ENCODE data around the gene TRAM2.

- PRO-cap, result no peak
- RAMPAGE, long total RNA, 3 experiments, result no peak in any of the 3 experiments
Measured at GRCh38 chr6:52388694-52389342, 26.9 kb downstream of the PAQR8 start.

DNA sequence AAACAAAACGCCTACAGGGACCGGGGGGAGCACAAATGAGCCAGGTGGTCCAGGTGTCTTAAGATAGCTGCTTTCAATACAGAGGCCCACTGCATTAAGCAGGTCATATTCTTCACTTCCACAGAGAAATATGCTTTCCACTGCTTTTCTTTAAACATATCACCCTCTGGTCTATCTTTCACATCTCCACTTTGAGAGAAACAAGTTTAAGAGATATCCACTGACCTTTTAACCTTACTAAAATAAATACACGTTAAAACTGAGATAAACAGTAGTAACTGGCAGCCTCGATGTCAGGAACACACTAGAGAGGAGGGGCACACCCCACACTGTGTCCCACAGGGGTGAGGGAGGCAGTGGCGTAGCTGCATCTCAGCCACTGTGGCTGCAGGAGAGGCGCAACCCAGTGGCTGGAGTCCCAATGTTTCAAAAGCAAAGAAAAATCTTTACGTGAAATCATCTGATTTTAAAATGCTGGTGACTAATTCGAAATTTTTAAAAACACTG is 54.9 kb downstream of the TRAM2 start:
- PRO-cap, result bidirectional peak, plus-strand start at position 375 of the sequence, minus-strand start at position 306 of the sequence
- RAMPAGE, long total RNA, 3 experiments, result no peak in any of the 3 experiments

GRCh38 chr6:52576145-52577114 is at the start of gene TRAM2:
Gene TRAM2 (minus strand): TSS chr6:52577060.
- PRO-cap, result bidirectional peak, plus-strand start at chr6:52576451, minus-strand start at chr6:52576426; bidirectional peak, plus-strand start at chr6:52577294, minus-strand start at chr6:52577028
- RAMPAGE, long total RNA, 3 experiments, result start-site peak on the minus strand in 1 of 3 experiments, at chr6:52577003-52577018 at its widest, 18 reads per replicate

DNA sequence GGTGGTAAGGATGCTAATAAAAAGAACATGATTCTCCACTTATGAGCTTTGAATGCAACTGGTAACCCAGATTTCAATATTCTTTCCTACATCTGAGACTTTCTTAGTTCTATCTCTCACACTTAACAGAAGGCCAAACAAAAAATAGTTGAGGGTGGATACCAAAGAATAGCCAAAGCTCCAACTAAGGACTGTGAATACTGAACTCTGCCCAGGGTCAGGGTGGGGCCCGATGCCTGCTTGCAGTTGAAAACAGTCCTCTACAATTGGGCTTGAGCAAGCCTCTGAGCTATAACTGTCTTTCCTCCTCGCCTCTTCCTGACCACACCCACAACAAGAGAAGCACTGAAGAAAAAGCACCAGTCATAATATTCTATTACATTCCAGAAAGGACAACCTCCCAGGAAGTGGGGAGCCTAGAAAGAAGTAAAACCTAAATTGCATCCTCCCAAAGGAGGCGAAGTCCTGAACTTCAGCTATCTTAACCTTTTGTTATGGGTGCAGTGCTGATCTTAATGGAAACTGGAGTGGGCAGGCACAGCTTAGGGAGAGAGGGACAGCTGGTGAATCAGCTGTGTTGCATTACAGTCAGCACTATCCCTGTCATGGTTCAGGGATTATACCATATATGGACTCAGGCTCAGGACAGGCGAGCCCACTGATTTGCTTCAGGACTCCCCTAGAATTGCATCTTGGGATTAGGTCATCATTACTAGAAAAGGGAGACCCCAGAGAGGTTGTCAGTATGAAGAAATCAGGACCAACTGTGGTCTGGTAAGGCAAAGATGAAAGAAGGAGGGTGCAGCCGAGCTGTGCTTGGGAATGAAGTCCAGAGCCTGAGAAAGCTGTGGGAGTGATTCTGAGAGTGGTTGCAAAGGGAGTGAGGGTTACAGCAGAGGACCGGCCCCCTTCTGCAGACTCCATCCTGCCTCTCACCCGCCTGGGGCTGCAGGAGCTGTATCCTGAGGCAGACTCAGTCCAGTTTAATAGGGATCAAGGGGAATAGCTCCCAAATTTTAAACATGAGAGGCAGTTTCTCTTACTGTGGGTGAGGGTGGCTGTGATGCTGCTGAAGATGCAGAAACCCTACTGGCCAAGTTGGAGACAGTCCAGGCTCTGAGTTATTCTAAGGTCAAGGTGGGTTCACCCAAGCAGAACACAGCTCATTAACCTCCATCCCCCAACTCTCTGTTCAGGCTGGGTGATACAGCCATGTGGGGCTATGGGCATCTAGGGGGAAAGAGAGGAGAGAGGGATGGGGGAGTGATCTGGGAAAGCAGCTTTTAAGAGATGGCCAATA is 18.4 kb upstream of the TRAM2 start:
- PRO-cap, result no peak
- RAMPAGE, long total RNA, 3 experiments, result no peak in any of the 3 experiments

GRCh38 chr6:52609973-52610362 is 33.1 kb upstream of the TRAM2 start:
- PRO-cap, result no peak
- RAMPAGE, long total RNA, 3 experiments, result no peak in any of the 3 experiments

DNA sequence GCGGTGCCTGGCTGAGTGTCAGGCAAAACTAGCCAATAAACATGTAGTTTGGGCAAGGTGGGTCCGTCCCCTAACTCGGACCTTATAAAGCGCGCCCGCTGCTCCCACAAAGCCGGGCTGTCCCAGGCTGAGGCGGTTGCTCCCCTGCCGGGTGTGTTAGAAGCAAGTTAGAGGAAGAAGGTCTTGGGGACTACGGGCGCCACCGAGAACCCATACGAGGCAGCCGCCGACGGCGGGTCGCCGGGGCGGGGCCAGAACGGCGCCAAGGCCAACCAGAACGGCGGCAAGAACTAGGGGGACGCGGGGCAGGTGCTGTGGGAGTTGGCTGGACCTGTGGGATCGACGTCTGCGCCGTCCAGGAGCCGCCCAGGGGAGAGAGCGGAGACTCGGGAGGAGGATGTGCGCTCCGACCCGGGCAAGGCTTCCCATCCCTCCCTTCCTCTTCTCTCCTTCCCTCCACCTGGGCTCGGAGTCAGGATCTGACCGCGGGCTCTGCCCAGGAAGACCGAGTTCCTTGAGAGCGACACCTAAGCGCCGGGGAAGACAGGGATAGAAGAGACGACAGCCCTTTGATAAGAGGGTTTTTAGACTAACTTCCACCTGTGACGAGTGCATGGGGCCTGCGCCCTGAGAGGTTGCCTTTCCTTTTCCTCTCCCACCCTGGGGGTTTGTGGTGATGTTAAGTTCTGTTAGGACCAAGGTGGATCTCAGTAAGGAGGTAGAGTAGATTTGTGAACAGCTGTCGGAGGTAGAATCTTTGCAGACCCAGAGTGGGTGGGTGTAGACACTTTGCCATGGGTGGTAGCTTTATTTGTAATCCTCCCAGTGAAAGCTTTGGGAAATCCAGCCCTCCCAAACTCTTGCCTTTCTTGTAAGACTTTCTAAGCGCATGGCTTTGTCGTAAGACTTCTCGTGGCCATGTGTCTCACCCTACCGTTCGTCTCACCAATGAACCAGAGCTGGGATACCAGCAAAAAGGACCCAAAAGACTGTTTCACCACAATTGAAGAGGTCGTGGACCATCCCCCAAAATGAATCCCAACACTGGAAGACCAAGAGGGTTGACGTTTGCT is 6.3 kb upstream of the TMEM14A start:
- PRO-cap, result bidirectional peak, plus-strand start at position 115 of the sequence, minus-strand start outside the sequence
- RAMPAGE, long total RNA, 3 experiments, result no peak in any of the 3 experiments

GRCh38 chr6:53320777-53321414 is 27.9 kb downstream of the ELOVL5 start:
- PRO-cap, result no peak
- RAMPAGE, long total RNA, 3 experiments, result no peak in any of the 3 experiments

DNA sequence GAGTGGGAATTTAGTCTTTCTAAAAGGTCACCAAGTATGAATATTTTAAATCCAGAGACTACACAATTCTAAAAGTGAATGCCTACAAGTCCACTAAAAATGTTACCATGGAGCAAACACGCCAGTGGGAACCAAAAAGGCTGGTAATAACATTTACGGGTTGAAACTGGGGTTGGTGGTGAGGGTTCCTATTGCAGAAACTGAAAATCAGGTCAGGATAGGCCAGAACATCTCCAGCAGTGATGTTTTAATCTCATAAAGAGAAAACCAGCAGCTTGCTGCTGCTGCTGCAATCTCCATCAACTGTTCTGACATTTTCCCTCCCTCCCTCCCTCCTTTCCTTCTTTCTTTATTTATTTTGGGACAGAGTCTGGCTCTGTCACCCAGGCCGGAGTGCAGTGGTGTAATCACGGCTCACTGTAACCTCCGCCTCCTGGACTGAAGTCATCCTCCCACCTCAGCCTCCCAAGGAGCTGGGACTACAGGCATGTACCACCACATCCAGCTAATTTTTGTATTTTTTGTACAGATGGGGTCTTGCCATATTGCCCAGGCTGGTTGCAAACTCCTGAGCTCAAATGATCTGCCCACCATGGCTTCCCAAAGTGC is 5.8 kb downstream of the ELOVL5 start:
- PRO-cap, result unidirectional peak, minus-strand start at position 310 of the sequence
- RAMPAGE, long total RNA, 3 experiments, result no peak in any of the 3 experiments

DNA sequence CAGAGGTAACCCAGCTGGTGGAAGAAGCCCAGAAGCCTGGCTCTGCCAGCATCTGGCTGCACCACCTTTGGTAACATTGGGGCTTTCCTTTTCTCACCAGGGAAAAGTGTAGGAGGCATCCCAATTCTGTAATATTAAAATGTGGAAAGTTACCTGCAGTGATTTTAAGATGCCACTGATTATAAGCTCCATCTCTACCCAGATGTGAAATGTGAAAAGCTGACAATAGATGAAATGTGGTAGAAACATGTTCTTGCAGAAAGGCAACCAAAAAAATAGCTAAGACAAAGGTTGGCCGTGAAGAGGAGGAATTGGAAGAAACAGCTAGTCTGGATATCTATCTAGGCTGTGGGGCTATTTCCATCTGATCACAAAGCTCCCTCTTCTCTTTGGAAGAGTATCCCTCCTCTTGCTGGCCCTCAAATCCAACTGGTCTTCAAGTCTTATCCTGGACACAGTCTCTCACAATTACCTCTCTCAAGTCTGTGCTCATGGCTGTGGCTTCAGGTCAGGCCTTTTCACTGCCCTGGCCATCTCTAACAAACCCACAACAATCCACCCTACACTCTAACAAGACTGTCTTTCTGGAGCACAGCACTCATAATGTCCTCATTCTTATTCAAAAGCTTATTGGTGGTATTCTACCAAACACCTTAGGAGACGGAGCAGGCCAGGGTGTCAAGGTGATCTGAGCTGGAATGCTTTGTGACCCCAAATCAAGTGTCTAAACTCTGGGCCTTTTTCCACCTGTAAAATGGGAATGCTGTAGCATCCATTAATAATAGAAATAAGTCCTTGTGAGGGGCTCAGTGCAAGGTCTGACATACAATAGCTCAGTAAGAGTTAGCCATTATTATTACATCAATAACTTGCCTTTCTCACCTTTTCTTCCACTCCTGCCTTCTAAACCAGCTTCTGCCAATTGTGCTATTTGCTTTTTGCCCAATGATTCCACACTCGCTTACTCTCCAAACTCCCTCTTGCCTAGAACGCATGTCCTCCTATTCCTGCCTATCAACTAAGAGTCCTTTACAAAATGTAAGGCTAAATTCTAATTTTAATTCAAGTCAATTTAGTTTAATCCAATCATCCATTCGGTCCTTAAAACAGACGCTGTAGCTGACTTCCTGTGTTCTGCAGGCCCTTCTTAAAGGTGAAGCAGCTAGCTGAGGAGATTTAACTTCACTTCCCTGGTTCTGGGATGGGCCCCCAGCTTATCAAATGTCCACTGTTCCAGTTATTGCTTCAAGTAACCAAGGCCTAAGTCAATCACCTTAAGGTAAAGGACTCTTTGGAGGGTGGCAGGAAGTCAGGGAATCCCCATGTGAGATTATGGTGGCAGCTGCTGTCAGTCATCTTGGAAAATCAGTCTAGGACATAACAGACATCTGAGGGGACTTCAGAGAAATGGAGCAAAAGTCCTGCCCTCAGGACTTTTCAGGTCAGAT is 4.4 kb downstream of the ELOVL5 start:
- PRO-cap, result no peak
- RAMPAGE, long total RNA, 3 experiments, result no peak in any of the 3 experiments

GRCh38 chr6:53483765-53484491 is 61.0 kb downstream of the GCLC start:
- PRO-cap, result unidirectional peak, minus-strand start at chr6:53484043
- RAMPAGE, long total RNA, 3 experiments, result no peak in any of the 3 experiments

DNA sequence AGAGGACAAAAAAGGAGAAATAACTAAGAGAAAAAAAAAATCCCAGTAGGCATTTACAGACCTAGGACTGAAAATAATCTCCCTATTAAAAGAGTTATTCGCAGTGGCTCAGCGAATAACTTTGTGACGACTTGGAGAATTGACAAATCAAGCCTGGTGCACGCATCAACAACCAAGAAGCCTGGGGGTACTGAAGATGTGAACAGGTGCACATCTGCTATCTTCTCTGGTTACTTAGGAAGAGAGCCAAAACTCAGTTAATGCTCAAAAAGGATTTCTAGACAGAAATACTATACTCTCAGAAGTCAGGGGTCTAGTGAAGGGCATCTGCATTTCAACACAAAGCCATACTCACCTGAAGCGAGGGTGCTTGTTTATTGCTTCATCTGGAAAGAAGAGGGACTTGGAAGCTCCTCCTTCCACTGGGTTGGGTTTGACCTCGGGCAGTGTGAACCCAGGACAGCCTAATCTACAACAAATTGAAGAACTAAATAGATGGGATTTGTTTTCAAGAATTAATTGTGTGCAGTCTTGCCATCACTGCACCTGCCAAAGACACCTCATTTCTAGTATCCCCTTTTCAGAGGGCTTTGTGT is 29.0 kb downstream of the GCLC start:
- PRO-cap, result no peak
- RAMPAGE, long total RNA, 3 experiments, result no peak in any of the 3 experiments

DNA sequence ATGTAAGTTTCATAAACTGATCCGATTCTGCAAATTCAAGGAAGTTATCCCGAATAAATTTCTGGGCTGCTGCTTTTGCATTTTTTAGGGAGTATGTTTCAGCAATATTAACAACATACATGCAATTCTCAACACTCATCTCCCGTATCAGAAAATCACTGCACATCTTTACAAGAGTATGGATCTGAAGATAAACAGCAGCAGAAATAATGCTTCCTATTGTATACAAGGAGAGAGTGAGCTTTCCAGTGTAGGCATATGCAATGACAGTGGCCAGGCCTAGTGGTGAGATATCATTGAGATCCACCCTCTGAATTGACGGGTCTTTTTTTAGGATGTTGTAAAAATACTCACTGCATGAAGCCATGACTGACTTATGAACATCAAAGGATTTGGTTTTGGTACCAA is 10.9 kb downstream of the KLHL31 start:
- PRO-cap, result no peak
- RAMPAGE, long total RNA, 3 experiments, result no peak in any of the 3 experiments

- PRO-cap, result no peak
- RAMPAGE, long total RNA, 3 experiments, result no peak in any of the 3 experiments
Measured at GRCh38 chr6:53793163-53793946, 1.4 kb upstream of the LRRC1 start.

DNA sequence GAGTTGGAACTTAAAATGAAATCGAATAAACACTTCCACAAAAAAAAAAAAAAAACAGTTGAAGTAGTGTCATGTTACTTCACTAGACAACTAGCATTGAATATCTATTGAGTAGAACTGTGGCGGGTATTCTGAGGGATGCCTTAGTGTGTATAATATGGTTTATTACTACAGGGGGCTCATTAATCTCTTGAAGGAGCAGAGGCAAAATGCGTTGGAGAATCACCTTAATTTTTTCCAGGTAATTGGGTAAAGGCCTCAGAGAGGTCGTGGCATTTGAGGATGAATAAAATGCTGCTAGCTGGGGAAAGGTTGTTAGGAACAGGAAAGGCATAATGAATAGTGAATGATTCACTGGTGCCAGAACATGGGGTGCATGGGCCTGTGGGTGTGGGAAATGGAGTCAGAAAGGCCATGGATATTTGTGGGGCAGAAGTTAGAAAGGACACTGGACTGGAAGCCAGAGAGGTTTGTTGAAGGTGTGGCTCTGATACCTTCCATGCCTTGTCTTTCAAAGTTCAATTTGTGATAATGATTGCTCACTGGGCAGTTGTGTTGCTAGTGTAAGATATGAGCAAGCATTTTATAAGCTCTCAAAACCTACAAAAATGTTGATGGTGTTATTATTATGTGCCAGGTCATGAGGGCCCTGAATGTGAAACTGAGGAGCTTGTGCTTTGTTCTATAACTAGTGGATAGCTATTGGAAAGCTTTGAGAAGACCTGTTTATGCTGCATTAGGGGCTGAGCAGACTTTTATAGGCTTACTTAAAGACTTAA is 32.7 kb downstream of the LRRC1 start:
- PRO-cap, result no peak
- RAMPAGE, long total RNA, 3 experiments, result no peak in any of the 3 experiments

DNA sequence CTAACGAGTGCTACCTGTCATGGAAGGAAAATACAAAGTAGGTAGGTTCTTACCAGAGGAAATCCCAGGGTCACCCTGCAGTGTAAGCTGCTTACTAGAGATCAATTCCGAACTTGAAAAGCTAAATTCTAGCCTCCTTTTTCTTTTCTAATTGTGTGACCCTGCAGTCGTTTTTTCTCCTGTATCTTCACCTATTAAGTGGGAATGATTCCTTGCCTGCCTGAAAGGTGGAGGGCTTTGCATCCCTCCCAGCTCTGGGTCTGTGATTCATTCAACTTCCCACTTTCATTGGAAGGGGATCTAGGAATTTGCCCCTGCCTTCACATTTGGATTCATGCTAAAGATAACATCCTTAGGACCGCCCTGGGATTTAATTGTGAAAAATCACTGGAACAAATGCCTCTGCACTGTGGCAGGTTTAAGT is 104.5 kb downstream of the LRRC1 start:
- PRO-cap, result unidirectional peak, minus-strand start at position 256 of the sequence
- RAMPAGE, long total RNA, 3 experiments, result no peak in any of the 3 experiments

DNA sequence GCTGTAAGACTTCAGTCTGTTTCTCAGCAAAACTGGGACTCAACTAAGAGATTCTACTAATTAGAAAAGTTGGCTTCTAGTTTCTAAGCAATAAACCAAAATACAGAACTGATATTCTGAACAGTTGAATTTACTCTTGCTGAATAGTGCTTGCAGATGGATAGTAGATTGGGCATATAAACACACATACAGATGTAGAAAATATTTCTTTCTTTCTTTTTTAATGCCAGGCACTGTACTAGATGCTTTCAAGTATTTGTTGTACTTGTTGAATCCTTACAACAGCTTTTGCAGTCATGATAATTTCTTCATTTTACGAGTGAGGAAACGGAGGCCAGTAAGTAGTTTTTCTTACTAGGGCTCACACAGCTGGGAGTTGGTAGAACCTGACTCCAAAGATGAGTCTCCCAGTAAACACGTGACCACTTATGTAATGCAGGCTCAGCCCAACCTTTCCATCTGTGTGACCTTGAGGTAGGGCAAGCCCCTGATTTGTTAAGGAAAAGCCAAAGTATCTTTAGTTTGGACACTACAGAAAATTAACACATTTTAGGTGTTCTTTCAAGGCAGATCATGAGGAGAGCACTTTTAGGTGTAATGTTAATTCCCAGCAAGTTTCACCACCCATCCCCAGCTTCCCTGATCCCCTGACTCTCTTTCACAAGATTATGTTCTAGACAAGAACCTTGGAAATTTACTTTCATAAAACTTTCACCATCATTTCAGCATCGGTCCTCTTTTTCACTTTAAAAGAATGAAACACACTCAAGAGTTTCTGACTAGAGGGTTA is 111.2 kb downstream of the LRRC1 start:
- PRO-cap, result no peak
- RAMPAGE, long total RNA, 3 experiments, result no peak in any of the 3 experiments

DNA sequence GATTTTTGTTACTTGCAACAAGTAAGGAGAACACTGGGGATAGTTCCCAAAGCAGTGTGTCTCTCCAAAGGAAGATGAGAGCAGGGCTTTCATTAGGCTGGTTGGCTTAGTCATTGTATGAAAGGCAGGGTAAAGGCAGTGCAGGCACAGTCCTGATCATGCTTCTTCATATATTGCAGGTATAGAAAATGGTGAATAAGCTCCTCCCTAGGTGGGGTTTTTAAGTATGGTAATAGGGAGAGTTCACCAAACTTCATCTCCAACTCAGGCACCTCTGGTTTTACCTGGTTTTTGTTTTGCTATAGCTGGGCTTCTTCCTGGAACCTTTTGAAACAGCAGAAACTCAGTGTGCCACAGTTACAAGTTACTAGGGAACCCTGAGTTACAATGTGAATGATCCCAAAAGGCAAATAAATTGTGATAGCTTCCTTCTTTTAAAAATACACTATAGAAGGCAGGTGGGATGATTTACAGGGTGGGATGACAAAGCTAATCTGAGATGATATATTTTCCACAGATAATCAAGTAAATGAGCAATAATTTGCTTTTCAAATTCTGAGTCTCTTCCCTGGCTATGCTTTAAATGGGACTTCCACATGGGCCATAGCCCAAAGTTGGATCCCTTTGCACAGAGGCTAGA is 101.4 kb upstream of the MLIP start:
- PRO-cap, result no peak
- RAMPAGE, long total RNA, 3 experiments, result no peak in any of the 3 experiments

- PRO-cap, result no peak
- RAMPAGE, long total RNA, 3 experiments, result no peak in any of the 3 experiments
Measured at GRCh38 chr6:54037485-54037869, 73.8 kb upstream of the MLIP start.

DNA sequence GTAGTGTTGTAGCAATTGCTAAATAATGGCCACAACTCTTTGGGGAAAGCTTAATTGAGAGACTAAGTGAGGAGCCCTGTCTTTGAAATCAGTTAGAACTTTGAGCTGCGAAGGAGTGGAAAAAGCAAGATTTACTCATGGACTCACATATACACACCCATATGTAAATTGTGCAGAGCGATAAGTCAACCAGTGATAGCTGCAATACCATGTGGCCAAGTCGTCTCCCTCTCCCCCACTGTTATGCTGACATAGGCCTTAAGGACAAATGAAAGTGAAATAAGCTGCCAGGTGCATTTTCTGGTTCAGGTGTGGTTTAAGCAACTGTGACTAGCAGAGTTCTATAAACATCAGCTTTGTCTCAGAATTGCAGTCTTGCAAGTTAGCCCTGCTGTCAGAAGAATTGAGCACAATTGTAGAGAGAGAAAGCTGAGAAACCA is 9.5 kb downstream of the FAM83B start:
- PRO-cap, result no peak
- RAMPAGE, long total RNA, 3 experiments, result no peak in any of the 3 experiments

DNA sequence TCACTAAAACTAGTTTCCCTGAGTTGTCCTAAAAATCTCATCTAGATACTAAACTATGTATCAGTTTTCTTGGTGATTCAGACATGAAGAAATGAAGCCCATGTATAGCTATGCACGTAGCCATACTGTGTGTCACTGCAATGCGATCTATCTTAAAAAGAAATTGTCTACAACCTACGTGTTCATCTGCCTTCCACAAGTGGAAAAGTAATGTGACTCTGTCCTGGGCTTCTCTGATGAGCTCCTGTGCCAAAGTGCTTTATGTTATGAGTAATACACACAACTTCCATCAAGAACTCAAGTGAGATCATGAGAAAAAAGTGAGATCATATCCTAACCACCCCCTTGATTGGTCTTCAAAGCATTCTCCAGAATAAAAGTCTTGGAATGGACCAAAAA is 281.0 kb upstream of the COL21A1 start:
- PRO-cap, result unidirectional peak, minus-strand start at position 201 of the sequence
- RAMPAGE, long total RNA, 3 experiments, result no peak in any of the 3 experiments

Measured in subcutaneous adipose tissue (tissue), 3 donors.